Smooth muscle cell (in vitro differentiated cells): ENCODE results near the genes COL23A1 and TBC1D9B.

DNA sequence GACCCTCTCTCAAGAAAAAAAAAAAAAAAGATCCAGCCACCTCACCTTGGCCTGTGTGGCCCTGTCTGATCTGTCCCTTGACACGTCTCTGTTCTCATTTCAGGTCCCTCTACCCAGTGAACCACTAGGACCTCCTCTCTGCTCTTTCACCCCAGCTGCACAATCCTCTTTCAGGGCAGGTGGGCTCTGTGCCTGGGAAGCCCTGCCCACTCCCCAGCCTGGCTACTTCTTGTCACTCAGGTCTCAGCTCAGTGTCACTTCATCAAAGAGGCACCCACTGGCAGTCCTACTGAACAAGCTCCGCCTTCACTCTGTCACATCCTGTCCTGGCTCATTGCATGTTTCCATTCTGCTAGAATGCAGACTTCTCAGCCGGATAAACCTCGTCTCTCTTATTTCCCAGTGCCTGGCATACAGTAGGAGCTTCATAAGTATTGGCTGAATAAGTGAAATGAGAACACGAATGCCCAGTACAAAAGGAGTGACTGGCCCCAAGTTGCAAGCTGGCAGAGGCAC, 98.1 kb upstream of the PHYKPL start:
- RAMPAGE, long total RNA, result no peak

DNA sequence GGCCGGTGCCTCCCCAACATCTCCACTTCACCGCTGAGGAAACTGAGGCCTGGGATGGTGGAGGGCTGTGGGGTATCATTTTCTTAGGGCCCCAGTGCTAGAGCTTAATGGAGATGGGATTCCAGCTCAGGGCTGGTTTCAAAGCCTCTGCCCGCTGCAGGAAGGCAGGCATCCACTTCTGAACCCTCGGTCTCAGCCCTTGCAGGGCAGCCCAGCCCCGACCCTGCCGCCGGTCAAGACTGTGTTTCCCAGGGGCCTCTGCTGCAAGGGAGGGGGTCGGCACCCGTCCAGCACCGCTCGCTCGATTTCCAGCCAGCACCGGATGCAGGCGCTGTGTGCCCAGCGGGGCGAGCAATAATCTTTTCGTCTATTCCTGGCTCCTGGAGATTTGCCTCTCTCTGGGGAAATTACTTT, 155.5 kb downstream of the COL23A1 start:
- RAMPAGE, long total RNA, result no peak

DNA sequence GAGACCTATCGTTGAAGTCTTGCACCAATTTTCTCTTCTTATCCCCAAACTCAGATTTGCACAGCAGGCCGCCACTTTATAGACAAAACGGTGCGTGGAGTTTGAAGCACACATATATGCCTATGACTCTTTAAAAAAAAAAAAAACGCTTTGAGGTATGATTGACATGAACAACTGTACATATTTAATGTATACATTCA, 101.7 kb downstream of the COL23A1 start:
- RAMPAGE, long total RNA, result no peak

GRCh38 chr5:178589006-178589594, 1.1 kb downstream of the COL23A1 start:
- RAMPAGE, long total RNA, result no peak

GRCh38 chr5:178589729-178590796, at the start of gene COL23A1:
Gene COL23A1, minus strand, starts transcription at chr5:178590393.
- RAMPAGE, long total RNA, result no peak

DNA sequence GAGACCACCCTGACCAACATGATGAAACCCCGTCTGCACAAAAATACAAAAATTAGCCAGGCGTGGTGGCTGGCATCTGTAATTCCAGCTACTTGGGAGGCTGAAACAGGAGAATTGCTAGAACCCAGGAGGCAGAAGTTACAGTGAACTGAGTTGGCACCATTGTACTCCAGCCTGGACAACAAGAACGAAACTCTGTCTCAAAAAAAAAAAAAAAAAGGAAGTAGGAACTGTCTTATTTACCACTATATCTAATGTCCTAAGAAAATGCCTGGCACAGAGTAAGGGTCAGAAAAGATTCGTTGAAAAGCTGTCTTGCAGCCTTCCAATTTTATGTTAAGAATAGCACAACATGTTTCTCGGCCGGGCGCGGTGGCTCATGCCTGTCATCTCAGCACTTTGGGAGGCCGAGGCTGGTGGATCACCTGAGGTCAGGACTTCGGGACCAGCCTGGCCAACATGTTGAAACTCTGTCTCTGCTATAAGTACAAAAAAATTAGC, 55.7 kb upstream of the ZNF354B start:
- RAMPAGE, long total RNA, result no peak

- RAMPAGE, long total RNA, result no peak
These were observed 116.4 kb downstream of the ZNF354C start for GRCh38 chr5:179176560-179177018.

DNA sequence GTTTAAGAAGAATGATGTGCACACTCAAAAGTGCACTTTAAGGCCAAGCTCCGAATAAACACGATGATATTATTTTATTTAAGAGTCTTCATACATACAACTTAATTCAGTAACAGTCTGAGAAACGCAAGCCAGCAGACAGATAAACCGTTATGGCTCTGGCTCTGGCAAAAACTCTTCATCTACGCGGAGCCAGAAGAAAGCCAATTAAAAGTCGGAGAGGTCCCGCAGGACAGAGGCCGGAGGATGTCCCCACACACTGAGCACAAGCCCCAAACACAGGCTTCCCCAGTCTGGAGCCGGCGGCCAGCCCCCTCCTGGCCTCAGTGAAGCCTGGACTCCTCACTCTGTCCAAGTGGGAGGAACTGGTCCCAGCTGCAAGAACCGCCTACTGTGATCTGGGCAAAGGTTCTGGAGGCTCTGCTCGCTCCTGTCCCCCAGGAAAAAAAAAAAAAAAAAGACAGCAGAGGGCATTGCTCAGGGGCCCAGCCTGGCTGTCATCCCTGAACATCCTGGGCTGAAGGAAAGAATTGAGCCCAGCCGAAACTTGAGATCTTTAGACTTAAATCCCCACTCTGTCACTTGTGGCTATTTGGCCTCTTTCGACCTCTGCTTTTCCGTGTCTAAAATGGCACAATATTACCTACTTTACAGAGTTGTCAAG, 44.4 kb downstream of the ADAMTS2 start:
- RAMPAGE, long total RNA, result no peak

- RAMPAGE, long total RNA, result no peak
These were observed 33.9 kb upstream of the ADAMTS2 start for GRCh38 chr5:179379256-179379524.

DNA sequence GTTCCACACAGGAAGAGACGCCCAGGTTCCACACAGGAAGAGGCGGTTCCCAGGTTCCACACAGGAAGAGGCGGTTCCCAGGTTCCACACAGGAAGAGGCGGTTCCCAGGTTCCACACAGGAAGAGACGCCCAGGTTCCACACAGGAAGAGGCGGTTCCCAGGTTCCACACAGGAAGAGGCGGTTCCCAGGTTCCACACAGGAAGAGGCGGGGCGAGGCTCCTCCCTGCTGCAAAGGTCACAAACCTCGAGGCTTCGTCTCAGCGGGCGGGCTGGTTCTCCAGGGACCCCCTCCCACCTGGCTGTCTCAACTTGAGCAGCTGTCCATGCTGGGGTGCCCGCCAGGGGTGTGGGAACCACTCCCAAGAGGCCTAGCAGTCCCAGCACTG, 94.3 kb upstream of the RUFY1 start:
- RAMPAGE, long total RNA, result no peak

- RAMPAGE, long total RNA, result no peak
These were observed 24.7 kb downstream of the HNRNPH1 start for GRCh38 chr5:179598500-179599377.

GRCh38 chr5:179616342-179616709, 7.1 kb downstream of the HNRNPH1 start:
- RAMPAGE, long total RNA, result no peak

DNA sequence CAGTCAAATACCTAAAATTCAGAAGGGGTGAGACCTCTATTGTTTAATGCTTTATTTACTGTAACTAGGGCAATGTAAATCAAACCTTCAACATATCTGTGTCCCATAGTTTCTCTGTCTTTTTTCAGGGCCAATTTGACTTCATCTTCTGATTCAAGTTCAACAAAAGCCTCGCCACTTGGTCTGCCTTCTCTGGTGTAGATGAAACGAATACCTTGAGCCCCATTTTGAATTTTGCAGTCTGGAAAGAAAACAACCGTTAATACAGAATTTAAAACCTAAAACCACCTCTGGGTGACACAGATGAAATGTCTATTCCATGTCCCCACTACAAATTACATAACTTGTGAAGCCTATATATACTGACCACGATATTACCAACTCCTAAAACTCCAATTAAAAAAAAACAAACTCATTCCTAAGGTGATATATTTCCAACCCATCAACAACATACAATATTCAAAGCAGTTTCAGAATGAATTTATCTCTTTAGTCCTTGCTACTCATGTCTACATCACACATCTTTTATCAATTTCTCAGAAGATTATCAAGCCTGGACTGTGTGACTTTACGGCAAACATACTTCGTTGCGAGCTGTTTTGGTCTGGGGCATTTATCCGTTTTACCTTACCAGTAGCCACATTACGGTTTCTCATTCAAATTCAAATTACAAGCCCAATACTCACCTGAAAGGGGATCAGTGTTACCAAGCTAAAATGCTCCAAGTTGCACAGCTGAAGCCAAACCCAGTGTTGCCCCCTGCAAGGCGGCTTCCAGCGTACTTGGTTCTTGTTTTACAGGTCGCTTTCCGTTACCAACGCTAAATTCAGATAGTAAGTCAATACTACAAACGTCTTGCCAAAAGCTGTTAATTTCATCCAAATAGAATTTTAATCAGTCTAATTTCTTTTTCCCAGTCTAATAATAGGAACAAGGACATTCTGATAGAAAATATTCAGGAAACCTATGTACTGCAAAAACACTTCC, 2.0 kb downstream of the HNRNPH1 start:
- RAMPAGE, long total RNA, result no peak

GRCh38 chr5:179777757-179779002, 15.6 kb upstream of the LTC4S start:
- RAMPAGE, long total RNA, result no peak

- RAMPAGE, long total RNA, result no peak
These were observed 1.8 kb upstream of the LTC4S start for GRCh38 chr5:179791836-179792555.

- RAMPAGE, long total RNA, result no peak
These were observed 1.3 kb downstream of the LTC4S start for GRCh38 chr5:179794930-179795718.

- RAMPAGE, long total RNA, result no peak
These were observed 2.1 kb downstream of the MGAT4B start for GRCh38 chr5:179804604-179804993.

GRCh38 chr5:179870056-179870731, 11.6 kb upstream of the MRNIP start:
- RAMPAGE, long total RNA, result no peak

- RAMPAGE, long total RNA, result no peak
These were observed 11.8 kb downstream of the TBC1D9B start for GRCh38 chr5:179895838-179896264.

GRCh38 chr5:179907114-179908334, at the start of gene TBC1D9B:
Gene TBC1D9B, minus strand, starts transcription at chr5:179907897.
- RAMPAGE, long total RNA, result start-site peak on the minus strand at chr5:179907834-179907874, 222 and 82 reads in 2 replicates